Endodermal cell (in vitro differentiated cells): ENCODE results near the genes PRKAA2 and C8A.

GRCh38 chr1:56534267-56534930 is 45.0 kb downstream of the PLPP3 start:
- PRO-cap, result no peak

GRCh38 chr1:56574814-56575013 is 4.6 kb downstream of the PLPP3 start:
- PRO-cap, result no peak

DNA sequence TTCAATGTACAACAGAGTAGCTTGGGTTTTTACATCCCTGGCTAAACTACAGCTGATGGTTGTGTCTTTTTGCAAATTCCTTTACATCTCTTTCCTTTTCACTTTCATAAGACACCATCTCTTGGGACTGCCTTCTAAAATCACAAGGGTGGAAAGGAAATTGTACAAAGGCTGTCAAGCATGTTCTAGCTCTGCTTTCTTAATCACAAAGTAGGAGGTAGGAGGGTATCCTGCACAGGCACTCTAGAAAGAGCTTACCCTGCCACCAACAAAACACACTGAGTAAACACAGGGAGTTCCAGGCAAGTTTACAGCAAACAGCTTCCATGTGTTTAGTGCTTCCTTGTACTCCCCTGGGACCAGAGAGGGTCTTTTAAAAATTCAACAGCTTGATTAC is 2.5 kb downstream of the PLPP3 start:
- PRO-cap, result no peak

DNA sequence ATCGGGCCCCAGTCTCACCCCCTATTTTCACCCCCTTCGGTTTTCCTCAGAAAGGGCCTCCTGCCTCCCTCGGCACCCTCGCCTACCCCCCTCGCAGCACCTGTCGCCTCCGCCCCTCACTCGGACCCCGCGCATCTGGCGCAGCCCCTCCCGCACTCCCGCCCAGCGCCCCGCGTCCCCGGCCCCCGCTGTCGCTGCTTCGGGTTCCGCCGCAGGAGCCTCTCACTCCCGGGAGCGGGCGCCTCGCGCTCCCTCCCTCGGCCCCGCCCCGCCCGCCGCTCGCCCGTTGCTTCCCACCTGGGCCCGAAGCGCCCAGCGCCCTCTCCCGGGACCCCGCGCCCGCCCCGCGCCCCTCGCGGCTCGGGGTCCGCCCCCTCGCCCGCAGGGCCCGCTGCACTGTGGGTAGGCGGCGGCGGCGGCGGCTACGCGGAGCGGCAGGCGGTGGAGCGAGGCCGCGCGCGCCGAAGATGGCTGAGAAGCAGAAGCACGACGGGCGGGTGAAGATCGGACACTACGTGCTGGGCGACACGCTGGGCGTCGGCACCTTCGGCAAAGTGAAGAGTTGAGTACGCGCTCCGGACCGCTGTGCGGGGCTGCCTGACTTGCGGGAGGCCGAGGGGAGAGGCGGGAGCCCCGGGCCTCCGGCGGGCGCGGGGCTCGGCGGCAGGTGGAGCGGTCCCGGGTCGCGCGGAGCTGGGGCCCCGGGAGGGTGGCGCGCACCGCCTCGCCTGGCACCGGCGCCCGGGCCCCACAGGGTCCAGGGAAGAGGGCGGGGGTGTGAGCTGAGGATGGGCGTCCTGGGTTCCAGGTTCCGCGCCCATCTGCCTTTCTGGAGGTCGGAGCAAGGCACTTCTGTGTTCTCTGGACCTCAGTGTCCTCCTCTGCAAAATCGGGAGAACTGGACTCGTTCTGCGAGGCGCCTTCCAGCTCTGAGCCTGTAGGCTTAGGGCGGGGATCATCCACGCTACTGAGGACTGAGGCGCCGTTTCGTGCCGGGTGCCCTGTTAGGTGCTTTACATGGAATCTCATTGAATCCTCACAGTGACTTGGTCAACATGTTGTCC is at the start of gene PRKAA2:
Gene PRKAA2 (plus strand): TSS at position 394 of the 1,064 bp plus-strand sequence.
- PRO-cap, result bidirectional peak, plus-strand start at position 225 of the sequence, minus-strand start at position 137 of the sequence; bidirectional peak, plus-strand start at position 474 of the sequence, minus-strand start at position 281 of the sequence

GRCh38 chr1:56816851-56817310 is 2.3 kb downstream of the FYB2 start:
- PRO-cap, result no peak

DNA sequence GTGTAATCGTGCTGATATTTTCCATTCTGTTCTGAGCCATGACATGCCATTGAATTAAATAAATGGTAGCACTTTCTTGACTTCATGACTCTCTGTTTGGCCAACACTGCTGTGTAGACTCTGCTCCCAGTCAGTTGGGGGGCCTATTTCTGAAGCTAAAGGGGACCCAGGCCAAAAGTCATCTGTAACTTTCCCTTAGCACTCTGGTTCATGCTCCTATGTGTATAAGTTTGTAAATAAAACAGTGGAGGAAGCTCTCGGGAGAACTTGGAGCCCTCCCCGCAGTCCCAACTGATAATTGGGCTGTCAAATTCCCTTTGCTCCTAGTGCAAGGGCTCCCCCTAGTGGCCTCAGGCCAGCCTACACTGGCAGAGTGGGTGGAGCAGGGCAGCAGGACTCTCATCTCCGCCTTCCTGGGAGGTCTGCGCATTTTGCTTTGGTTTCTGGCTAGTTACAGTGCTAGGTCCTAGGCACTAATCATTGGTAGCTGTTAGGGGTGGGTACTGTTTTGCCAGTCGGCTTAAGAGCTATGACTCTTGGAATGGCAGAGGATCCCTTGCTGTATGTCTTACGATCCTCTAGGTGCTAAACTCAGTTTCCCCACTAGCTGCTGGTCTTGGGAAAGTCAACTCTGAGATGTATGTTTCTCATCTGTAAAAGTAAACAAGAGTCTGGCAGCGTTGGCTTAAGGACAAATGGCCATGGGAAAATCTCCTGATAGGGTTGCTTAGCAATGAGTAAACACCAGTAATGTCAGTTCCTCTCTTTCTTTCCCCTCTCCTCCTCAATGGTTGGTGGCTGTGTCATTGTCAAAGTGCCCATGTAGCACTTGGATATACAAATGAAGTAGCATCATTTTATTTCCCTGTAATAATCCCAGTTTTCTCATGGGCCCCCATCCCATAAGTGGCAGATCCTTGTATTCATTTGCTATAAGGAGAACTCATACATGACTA is 2.0 kb upstream of the FYB2 start:
- PRO-cap, result unidirectional peak, minus-strand start at position 633 of the sequence

GRCh38 chr1:56854356-56855121 is at the start of gene C8A:
C8A (plus strand) TSS chr1:56854797.
- PRO-cap, result no peak

DNA sequence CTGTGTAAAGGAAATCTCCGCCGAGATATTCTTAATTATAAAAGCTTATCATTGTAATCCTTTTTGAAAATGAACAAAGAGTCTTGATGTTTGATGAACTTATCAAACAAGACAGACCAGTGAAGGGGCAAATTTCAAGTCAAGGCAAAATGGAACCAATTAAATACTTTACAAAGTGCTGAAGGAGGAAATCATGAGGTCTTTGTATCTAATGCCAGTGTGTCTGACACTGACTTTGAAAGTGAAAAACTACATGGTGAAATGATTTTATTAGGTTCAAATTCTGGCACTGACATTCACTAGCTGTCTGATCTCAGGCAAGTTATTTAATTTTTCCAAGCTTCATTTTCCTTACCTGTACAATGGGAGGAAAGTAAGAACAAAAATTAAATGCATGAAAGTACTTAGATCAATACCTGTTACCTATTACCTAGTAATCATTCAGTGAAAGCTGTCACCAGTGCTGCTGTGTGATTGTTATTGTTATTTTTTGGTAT is 1.4 kb downstream of the C8A start:
- PRO-cap, result no peak

DNA sequence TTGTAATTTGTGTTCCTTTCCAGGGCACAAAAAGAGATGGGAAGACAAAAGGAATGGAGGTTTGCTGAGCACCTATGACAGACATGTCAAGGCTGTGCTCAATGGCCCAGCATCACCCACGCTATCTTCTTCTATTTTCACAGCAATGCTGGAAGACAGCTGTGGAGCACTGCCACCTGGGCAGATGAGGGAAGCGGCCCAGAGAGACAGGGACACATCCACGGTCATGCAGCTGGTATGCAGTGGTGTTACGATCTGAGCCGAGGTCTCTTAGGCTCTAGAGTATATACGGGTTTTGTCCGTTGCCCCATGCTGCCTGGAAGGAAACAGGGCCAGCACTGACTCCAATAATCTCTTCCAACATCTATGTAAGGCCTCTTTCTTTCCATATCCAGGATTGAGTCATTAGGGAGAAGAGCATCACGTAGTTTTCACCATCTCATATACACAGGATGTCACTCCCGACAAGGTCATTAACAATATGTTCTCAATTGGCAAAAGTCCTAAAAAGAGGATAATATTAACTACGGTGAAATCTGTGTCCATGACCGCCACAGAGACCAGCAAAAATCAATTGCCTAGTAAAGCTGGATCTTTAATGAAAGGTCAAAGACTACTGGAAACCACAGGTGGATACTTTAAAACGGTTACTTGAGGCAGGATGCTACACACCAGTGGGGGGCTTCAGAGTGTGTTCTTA is 4.4 kb downstream of the C8B start:
- PRO-cap, result no peak

GRCh38 chr1:56967317-56967681 is 1.5 kb upstream of the C8B start:
- PRO-cap, result no peak

DNA sequence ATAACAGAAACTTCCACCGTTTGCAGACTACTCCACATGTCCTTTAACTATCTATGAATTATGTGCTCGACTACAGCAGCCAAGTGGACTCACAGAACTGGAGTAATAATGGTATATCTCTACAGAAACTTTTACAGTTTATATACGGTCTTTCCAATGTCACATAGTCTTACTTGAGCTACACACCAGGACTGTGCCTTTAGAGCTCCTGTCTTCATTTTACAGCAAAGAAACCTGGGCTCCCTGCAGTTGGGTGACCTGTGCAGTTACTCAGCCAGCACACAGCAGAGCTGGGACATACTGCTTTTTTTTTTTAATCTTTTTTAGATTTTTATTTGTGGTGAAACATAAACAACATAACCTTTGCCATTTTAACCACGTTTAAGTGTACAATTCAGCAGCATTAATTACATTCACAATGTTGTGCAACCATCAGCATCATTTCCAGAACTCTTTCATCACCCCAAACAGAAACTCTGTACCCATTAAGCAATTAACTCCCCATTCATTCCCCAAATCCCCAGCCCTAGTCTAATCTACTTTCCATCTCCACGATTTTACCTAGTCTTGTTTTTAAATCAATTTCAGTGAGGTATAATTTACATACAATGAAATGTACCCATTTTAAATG is 37.5 kb upstream of the C8B start:
- PRO-cap, result no peak

- PRO-cap, result no peak
Observed at GRCh38 chr1:58249417-58250029, 297.0 kb downstream of the OMA1 start.

DNA sequence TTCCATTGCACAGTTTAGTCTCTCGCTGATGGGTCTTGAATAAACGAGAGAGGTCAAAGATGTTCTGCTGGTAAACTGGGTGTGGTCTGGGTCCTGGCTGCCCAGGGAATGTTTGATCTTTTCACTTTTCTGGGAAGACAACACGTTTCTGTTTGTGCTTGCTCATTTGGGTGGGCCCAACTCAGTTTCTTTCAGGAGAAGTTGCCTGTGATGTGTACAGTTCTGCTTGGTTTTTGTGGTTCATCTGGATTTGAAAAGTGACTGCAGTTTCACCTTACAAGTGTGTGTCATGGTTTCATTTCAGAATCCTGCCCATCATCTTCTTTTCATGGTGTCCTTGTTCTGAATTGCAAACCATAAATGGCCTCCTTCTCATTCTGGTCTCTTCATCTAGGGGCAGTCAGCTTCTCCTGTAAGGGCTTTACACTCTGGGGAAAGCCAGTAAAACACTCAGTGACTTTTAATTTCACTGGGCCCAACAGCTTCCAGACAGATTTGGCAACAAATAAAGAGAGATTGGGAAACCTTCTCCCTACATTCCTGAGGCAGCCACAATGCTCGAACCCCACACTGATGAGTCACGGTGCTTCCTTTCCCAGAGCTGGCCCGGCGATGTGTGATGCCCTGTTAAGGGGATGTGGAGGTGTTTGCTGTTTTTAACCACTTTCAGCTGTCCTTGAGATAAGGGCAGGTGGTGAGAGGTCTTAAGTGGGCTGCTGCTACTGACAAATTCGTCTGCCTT is 7.3 kb upstream of the TACSTD2 start:
- PRO-cap, result no peak

- PRO-cap, result no peak
Observed at GRCh38 chr1:58763025-58763707, 20.7 kb downstream of the JUN start.

GRCh38 chr1:58781549-58782597 is 2.0 kb downstream of the JUN start:
- PRO-cap, result no peak

- PRO-cap, result no peak
Observed at GRCh38 chr1:58819511-58819964, 35.7 kb upstream of the JUN start.

DNA sequence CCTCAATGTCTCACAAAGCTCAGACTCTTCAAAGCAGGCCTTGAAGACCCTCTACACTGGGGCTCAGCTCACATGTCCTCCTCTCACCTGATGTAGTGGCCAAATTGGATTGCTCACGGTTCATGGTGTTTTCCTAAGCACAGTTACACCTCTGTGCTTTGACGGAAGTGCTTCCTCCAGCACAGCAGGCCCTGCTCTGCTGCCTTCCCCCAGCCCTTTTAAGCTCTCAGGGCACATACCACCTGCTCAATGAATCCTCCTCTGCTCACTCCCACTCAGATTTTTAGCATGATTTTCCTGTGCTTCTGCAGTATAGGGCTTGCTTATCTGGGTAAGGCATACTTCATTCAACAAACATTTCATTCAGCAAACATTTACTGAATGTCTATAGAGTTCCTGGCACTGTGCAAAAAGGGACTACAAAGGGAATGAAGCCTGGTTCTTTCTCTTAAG is 74.4 kb upstream of the JUN start:
- PRO-cap, result no peak

DNA sequence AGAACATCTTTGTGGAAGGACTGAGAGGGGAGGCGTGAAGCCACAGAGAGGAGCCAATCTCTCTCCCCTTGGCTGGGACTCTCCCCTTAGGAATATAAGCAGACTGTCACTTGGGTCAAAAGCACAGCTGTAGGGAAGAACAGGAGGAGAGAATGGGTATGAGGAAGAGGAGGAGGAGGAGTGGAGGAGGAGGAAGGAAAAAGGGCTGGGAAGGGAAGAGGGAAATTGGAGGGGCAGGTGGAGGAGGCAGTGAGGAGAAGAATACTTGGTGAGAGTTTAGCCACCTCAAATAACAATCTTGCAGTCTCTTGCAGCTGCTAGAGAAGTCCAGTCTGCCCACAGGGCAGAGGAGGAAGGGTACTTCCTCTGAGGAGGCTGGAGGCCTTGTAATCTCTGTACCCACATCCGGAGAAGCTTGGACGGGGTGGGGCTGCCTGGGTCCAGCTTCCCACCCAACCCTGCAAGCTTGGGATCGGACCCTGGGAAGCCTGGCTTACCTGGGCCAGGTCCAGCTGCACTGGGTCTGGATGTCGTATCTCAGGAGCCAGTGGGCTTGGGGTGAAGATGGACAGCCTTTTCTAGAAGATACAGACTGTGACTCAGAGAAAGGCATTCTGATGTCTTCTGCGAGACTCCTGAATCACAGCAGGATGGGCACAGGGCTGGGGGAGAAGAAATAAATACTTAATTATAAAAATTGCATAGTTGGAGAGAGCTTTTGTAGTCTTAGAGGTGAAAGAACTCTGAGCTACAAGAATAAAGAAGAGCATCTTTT is 111.7 kb upstream of the JUN start:
- PRO-cap, result no peak

GRCh38 chr1:59142937-59143613 is 153.8 kb upstream of the FGGY start:
- PRO-cap, result no peak

DNA sequence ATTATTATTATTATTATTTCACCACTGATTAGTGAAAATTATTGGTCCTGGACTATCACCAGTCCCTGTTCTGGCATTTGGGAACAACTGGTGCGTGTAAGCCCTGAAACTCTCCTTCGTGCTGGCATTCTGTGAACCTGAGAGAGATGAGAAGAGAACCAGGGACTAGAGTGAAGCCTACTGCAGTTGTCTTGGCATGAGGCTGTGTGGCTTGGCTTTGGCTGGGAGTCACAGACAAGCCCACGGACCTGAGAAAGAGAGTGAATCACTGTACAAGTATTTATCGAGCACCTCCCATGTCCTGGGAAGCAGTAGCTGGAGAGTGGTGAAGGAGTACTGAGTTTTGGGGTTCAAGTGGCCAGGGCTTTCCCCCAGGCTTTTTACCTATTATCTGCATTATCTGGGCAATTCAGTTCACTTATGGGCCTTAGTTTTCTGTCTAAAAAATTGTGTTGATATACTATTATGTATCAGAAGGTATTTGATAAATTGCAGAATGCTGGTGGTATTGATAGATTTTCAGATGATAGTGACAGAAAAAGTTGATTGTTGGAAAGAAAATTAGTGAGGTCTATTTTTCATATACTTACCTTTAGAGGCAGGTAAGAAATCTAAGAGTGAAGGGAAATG is 63.4 kb downstream of the FGGY start:
- PRO-cap, result no peak